GM12892 (cell line): ENCODE measurements around a stretch of chr13.

DNA sequence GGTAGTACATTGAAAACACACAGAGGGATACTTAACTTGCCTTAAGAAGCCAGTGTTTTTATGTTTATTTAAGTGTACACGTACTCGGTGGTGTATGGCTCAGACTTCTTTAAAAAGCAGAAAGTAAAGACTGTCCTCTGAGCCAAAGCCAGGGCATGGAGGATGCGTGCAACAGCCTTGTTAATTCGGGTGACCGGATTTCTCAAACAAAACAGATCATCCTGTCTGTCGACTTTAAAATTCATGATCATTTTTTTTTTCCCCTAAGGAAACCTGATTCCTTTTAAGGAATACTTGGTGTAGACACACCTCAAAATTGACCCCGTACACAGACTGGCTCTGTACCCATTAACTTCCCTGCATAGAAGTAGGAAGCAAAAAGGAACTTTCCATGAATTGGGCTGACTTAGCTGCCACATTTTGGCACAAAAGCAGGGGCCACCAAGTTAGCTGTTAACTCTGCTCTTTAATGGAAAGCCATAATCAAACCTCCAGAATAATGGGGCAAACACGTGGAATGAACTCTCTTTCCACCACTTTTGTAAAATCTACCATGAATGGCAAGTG lies 124.7 kb upstream of the RNF113B start:
- RRBS = no CpG with 5 or more reads among the region's 8 CpGs

DNA sequence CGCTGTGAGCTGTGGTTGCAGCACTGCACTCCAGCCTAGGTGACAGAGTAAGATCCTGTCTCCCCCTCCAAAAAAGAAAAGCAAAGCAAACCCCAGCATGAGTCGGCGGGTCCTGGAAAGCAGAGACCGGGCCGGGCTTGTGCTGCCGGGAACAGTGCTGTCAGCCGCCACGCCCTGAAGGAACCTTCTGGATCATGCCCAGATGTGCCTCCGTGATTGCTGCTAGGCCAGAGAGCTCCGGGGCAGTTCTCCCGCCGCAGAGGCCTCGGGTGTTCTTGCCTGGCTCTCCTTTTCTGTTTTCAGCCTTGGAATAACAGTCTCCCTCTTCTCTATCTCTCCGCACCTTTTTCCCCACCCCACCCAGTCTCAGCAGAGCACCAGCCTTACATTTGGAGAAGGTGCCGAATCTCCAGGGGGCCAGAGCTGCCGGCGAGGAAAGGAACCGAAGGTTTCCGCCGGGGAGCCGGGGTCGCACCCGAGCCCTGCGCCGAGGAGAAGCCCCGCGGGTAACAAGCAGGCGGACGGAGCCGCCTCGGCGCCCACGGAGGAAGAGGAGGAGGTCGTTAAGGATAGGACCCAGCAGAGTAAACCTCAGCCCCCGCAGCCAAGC lies 181.9 kb downstream of the STK24 start:
- RRBS = 61% methylated on average over 5 of the region's 35 CpGs

GRCh38 chr13:98401861-98402421 lies 175.0 kb downstream of the STK24 start:
- RRBS = no CpG with 5 or more reads among the region's 17 CpGs

GRCh38 chr13:98518959-98519604 lies 57.8 kb downstream of the STK24 start:
- RRBS = no CpG with 5 or more reads among the region's 4 CpGs

GRCh38 chr13:98538621-98539321 lies 38.1 kb downstream of the STK24 start:
- RRBS = no CpG with 5 or more reads among the region's 10 CpGs

DNA sequence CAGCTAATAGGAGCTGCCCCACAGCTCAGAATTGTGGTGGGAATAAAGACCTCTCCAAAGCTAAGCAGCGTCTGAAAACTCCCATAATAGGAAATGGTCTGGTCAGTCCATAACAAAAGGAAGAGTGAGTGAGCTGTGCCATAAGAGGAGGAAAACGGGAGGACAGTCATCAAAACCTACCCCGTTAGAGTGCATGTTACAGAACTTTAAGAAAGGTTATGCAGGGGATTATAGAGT lies 8.8 kb upstream of the SLC15A1 start:
- RRBS = no CpG with 5 or more reads among the region's 3 CpGs

DNA sequence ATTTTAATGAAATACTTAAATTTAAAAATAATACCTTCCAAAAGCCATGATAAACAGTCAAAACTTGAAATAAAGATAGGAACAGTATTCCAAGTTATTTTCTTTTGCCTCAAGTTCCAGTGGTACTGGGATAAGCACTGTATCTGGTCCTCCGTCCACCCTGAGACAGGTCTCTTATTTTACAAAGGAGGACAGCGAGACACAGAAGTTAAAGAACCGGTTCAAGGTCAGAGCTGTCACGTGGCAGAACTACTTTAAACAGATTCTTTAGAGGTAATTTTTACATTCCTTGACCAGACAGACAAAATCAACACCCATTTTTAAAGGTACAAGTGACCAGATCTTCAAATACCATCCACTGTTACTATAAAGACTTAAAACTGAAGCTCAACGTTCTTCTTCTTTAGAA lies 10.4 kb upstream of the DOCK9 start:
- RRBS = no CpG with 5 or more reads among the region's 5 CpGs

DNA sequence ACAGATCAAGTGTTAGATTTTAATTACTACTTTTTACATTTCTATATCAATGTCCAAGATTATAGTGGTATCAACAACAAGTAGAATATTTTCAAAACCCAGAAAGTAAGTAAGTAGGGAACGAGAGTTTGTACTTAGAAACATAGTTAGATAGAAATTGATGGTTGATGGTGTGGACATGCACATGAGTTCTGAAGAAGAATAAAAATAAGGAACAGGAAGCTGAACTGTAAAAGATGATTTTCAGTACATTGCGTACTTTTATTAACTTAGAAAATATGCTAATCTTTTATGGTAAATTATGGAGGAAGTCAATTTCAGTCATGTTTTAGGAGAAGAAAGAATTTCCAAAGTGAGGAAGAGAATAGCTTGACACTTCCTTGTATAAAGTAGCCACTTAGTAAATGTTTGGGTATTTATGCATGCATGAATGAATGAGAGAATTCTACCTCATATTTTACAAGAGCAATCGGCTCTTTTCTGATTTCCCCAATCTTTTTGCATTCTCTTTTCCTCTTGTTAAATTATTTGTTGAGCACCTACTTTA lies 12.4 kb upstream of the GPR18 start:
- RRBS = no CpG with 5 or more reads among the region's 3 CpGs

DNA sequence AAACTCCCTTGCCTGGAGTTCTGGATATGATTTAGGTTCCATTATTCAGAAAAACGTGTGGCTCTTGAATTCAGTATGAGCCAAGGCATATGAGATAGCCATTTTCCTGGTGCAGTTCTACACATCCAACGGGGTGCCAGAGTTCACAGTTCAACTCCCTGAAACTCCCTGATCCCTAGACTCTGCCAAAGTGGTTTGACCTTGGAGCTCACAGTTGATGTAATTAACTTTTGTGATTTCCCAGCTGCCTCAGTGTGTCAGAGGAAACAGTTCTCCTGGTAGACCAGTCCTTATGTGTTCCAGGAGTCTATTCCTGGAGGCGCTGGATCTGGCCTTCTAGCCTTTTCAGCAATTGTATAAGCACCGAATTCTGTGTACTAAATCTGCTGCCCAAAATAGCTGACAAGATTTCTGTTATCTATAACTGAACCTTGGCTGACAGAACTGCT lies 21.4 kb downstream of the GPR183 start:
- RRBS = no CpG with 5 or more reads among the region's 4 CpGs

GRCh38 chr13:99293149-99294499 lies 13.6 kb downstream of the GPR183 start:
- RRBS = no CpG with 5 or more reads among the region's 5 CpGs

GRCh38 chr13:99297889-99298598 lies 9.2 kb downstream of the GPR183 start:
- RRBS = no CpG with 5 or more reads among the region's 2 CpGs

GRCh38 chr13:99565374-99565701 lies 41.2 kb upstream of the CLYBL start:
- RRBS = 89% methylated on average over 1 of the region's 13 CpGs

GRCh38 chr13:99686141-99686537 lies 79.6 kb downstream of the CLYBL start:
- RRBS = no CpG with 5 or more reads among the region's 5 CpGs

GRCh38 chr13:99687630-99688277 lies 81.3 kb downstream of the CLYBL start:
- RRBS = no CpG with 5 or more reads among the region's 3 CpGs

DNA sequence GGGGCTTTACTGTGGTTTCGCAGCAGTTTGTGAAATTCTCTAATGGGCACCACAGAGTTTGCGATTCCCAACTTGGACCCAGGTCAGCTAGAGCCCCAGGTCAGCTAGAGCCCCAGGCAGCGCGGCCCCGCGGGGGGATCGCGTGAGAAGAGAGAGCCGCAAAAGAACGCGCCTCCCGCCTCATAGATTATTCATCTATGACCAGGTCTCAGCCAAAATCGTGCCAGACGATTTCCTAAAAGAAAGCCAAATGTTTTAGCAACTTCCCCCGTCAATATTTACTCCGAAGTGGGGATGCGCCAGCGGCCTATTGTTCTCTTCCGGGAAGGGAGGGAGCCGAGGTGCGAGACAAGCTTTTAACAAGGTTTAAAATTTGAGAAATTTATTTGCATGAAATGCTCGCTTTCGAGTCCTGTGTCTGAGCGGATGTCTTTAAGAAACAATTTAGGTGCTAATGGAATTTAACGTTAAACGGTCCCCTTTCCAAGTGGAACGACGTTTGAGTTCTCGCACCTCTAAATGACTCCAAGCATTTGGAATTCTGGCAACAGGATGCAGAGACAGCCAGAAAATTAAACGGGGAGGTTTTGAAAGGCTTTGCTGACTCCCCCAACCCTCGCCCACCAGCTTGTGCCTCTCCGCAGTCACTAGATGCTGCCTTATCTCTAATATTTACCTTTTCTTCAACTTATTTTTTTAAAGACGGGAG lies 2.3 kb downstream of the ZIC2 start:
- RRBS = no CpG with 5 or more reads among the region's 33 CpGs

GRCh38 chr13:99984410-99985277 lies 3.1 kb downstream of the ZIC2 start:
- RRBS = 1% methylated on average over 4 of the region's 45 CpGs

- RRBS = no CpG with 5 or more reads among the region's 9 CpGs
Measured at GRCh38 chr13:99986631-99987318, 5.2 kb downstream of the ZIC2 start.

DNA sequence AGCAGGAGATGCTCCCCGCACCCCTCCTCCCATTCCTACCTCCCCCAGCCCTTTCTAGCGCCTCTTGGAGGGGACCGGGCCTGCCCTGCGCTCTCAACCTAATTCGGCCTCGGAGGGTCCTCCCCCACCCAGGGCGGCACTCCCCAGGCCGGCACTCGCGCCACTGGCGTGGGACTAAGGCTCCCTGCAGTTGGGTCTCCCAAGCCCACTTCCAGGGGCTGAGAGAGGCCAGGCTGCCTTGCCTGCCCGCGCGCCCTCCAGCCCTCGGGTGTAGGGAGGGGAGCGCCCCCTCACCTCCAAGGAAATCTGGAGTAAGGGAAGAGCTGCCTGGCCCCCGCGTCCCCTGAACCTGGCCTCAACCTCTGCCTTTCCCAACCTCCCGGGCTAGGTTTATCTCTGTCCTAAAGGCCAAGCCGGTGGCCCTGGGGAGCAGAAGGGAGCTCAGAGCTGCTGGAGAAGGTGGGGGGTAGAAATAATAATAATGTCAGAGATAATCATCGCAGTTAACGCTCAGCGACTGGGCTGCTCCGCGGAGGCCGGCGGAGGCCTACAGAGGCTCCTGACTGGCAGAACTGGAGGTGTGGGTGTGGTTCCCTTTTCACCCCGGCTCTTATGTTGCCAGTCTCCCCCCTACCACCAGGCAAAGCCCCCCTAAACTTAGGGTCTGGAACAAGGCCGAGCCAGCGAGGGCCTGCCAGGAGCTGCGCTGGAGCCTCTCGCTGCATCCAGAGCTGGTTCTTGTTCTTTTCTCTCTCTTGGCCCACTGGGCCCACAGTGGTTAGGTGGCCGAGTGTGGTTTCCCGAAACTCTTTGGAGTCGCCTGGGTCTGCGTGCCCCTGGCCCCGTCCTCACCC lies 9.6 kb downstream of the ZIC2 start:
- RRBS = 42% methylated on average over 8 of the region's 37 CpGs

- RRBS = no CpG with 5 or more reads among the region's 1 CpG
Measured at GRCh38 chr13:100326469-100326764, 237.5 kb downstream of the PCCA start.

GRCh38 chr13:100376493-100377224 lies 211.9 kb downstream of the GGACT start:
- RRBS = no CpG with 5 or more reads among the region's 15 CpGs